Left colon (tissue), 1 donor: Measurements from ENCODE around the gene NMNAT2.

GRCh38 chr1:183024665-183024996 lies 1.4 kb downstream of the LAMC1 start:
- PRO-cap, result no peak

GRCh38 chr1:183039806-183040958 lies 17.0 kb downstream of the LAMC1 start:
- PRO-cap, result no peak

DNA sequence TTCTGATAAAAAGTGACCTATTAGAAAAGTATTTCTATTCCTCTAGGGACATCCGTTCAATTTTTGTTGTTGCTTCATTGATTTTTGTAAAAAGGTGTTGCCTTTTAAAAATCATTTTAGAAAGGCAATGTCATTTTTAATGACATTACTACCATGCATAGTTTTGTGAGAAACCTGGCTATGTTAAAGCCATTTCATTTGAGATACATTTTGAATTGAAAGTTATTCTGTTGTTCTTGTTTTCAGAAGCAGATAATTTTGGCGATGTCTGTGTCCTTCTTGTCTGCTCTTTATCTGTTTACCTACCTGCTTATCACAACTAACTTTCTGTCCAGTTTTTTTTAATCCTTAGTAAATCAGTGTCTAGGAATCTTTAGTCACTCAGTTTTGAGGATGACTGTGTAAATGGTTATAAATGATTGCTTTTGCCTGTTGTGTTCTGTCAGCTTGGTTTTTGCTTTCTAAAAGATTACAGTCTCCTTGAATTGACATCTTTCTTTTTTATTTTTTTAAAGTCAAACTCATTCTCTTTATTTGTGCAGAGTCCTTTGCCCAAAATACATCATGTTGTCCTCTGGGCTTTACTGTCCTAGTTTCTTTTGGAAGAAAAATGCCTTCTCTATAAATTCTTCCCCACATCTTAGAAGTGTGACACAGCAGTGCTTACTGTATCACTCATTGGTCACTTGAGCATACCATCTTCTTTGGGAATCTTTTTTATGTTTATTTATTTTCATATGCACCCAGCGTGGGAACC lies 20.6 kb downstream of the LAMC1 start:
- PRO-cap, result no peak

- PRO-cap, result no peak
These were observed 58.1 kb upstream of the LAMC2 start for GRCh38 chr1:183127920-183128460.

DNA sequence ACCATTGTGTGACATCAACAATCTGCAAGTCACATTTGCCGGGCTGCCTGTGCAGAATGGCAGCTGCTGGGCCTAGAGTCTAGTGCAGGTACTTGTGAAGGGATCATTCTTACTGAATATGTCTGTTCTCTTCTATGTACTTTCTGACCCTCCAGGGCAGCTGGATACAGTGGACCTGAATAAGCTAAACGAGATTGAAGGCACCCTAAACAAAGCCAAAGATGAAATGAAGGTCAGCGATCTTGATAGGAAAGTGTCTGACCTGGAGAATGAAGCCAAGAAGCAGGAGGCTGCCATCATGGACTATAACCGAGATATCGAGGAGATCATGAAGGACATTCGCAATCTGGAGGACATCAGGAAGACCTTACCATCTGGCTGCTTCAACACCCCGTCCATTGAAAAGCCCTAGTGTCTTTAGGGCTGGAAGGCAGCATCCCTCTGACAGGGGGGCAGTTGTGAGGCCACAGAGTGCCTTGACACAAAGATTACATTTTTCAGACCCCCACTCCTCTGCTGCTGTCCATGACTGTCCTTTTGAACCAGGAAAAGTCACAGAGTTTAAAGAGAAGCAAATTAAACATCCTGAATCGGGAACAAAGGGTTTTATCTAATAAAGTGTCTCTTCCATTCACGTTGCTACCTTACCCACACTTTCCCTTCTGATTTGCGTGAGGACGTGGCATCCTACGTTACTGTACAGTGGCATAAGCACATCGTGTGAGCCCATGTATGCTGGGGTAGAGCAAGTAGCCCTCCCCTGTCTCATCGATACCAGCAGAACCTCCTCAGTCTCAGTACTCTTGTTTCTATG lies 43.5 kb upstream of the LAMC2 start:
- PRO-cap, result no peak

- PRO-cap, result no peak
These were observed 41.3 kb upstream of the LAMC2 start for GRCh38 chr1:183144461-183145393.

GRCh38 chr1:183180152-183181214 lies 5.6 kb upstream of the LAMC2 start:
- PRO-cap, result no peak

GRCh38 chr1:183251936-183252626 lies 66.0 kb downstream of the LAMC2 start:
- PRO-cap, result no peak

GRCh38 chr1:183291686-183292326 lies 105.7 kb downstream of the LAMC2 start:
- PRO-cap, result no peak

DNA sequence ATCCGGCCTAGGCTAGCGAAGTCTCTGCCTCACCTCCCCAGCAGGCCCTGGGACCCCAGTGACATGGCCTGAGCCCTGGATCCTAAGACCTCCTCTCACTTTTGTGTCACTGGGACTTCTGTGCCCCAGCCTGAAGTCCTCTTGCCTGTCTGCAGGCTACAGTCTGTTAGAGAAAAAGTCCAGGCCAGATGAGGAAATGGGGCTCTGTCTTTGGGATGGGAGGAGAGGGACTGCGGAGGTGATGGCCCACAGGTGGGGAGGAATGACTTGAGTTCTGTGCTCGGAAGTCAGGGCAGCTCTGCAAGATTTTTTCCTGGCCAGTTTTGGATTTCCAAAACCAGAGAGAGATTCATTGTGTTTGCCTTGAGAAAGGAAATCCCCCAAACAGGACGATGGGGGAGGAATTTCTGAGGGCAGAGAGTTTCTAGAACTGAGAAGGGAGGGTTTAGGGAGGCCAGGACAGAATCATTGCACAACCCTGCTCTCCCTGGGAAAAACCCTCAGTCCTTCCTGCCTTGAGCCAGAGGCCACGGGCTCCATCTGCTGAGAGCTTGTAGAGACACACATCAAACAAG lies 99.9 kb downstream of the NMNAT2 start:
- PRO-cap, result no peak

DNA sequence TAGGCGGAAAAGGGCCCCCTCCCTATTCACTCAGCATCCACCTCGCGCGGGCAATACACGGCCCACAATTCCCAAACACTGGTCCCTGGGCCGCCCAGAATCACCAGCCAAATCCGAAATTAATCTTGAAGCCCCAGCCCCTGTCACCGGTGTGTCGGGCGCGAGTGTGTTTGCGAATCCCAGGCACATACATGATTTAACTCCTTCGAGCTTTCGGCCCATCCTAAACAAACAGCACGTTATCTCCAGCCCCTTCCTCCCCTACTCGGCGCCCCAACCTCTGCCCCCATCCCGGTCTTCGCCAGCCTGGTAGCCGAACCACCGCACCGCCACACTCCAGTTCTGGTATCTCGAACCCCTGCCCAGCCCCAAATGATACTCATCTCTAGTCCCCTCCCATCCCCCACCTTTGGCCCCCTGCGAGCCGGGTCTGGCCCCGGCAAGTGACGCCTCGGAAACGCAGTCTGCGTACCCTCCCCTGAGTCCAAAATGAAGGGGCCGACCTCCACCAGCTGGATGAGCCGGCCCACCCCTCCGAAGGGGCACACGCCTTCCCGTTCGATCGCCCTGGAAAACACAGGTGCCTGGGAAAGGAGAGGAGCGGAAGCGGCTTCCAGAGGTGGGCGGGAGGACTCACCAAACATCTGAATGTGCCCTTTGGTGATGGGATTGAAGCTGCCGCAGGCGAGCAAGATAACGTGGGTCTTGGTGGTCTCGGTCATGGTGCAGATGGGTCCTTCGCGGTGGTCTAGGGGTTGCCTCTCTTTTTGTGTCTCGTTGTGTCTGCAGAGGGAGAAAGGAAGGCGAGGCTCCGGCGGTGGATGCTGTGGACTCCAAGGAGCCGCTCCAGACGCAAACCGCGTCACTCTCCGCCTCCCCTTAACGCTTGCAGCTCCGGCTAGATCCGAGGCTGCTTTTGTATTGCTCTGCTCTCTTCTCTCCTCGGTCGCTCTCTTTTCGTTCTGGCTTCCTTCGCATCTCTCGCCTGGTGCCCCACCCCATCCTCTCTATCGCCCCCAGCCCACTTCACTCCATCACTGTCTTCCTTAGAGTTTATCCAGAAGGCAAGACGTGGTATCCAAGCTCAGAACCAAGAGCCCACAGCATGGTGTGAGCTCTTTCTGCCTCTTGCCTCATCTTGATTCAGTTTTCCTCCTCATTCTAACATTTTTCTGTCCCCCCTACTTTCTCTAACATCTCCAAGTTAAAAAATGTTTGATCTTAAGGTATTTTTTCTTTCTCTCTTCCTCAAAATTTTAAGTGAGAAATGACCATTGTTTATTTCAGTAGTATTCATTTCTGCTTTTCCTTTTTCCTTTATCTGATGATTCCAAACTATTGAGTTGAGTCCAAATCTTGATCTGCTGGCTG lies at the start of gene NMNAT2:
TSS of gene NMNAT2 (minus strand) at position 835 of the 1,371 bp plus-strand sequence.
- PRO-cap, result no peak

GRCh38 chr1:183568197-183568805 lies 22.0 kb downstream of the NCF2 start:
- PRO-cap, result no peak

- PRO-cap, result no peak
These were observed 26.1 kb downstream of the RGL1 start for GRCh38 chr1:183830747-183831741.

DNA sequence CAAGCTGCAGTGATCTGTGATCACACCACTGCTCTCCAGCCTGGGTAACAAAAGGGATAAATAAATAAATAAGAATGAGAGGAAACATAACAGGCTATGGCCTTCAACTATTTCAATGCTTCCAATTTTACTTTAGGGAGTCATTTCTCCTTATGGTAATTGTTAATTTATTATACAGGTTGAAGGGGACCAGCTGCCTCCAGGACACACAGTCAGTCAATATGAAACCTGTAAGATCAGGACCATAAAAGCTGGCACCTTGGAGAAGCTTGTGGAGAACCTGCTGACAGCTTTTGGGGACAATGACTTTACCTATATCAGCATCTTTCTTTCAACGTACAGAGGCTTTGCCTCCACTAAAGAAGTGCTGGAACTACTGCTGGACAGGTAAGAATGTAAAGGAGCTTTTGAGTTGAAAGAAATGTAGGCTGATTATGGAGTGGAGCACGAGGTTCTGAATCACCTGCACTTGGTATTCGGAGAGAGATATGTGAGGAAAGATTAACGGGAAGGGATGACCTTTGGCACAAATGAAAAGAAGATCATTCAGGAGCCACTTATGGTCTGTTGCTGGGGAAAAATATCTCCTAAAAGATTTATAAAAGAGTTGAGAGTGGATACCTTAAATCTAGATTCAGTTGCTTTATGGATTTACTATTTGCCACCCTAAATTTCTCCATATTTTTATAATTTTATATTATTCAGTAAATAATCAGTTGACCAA lies 42.6 kb downstream of the RGL1 start:
- PRO-cap, result no peak

GRCh38 chr1:184035687-184036715 lies 1.5 kb downstream of the COLGALT2 start:
- PRO-cap, result no peak

DNA sequence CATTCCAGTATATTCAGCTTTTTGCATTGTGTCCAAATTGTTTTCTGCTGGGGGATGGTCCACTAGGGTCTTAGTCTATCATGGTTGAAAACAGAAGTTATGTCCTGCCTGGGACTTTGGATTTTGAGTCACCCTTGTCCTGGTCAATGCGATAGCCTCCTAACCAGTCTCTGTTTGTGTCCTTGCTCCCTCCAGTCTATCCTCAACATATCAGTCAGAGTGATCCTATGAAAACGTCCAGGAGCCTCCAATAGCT lies 707 bp upstream of the TSEN15 start:
- PRO-cap, result no peak

DNA sequence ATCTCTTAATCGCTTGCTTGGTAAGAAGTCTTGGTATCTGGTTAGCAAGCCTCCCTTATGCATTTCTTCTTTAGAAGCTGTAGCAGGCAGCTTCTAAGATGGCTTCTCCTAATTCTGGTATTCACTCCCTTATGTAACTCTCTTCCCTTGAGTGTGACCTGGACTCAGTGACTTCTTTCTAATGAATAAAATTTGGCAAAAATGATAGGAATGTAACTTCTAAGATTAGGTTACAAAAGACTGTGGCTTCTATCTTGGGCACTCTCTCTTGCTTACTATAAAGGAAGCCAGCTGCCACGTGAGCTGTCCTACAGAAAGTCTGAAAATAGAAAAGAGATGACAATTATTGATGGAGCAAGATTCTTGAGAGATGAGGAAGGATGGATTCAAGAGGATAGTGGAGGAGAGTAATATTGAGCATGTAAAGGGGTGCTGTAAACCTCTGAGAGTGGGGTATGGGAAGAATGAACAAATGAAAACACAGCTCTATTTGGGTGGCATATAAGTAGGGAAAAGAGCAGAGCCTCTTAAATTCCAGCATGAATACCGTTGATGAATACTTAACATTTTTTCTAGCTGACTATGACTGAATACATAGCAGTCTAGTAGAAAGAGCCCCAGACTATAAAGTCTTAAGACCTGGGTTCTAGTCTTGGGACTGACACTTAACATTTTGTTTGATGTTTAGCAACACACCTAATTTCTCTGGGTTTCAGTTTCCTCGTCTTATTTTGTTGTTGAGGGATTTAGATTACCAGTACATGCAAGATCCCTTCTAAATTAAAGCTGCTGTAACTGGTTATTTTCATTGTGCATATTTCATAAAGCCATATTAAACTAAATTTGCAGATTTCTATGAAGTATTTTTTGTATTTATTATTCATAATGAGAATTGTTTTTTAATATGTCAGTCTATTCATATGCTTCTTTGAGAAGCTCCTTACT lies 5.6 kb downstream of the TSEN15 start:
- PRO-cap, result no peak

GRCh38 chr1:184453185-184454196 lies 66.7 kb downstream of the C1orf21 start:
- PRO-cap, result no peak

GRCh38 chr1:184481998-184482635 lies 95.3 kb downstream of the C1orf21 start:
- PRO-cap, result no peak

GRCh38 chr1:184492628-184492918 lies 105.7 kb downstream of the C1orf21 start:
- PRO-cap, result no peak